Placental epithelial cell (primary cell): ENCODE data around the genes RRAGA and IFNA7.

DNA sequence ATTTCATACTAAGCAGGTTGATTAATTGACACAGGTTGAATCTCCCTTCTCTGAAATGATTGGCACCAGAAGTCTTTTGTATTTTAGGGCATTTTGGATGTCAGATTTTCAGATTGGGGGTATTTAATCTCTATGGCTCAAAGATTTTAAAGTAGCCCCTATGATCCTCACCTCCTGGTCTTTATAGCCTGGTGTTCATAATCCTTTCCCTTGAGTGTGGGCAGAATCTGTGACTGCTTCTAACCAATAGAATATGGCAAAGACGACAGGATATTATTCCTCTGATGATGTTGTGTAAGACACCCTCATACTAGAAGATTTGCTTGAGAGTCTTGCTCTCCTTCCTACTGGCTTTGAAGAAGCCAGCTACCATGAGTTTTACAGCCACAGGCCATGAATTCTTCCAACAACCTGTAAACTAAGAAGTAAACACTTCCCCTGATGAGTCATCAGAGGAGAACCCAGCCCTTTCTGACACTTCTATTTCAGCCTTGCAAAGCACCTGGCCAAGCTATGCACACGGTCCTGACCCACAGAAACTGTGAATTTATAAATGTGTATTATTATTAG lies 288.9 kb upstream of the ADAMTSL1 start:
- CAGE, long polyA plus RNA = no peak

DNA sequence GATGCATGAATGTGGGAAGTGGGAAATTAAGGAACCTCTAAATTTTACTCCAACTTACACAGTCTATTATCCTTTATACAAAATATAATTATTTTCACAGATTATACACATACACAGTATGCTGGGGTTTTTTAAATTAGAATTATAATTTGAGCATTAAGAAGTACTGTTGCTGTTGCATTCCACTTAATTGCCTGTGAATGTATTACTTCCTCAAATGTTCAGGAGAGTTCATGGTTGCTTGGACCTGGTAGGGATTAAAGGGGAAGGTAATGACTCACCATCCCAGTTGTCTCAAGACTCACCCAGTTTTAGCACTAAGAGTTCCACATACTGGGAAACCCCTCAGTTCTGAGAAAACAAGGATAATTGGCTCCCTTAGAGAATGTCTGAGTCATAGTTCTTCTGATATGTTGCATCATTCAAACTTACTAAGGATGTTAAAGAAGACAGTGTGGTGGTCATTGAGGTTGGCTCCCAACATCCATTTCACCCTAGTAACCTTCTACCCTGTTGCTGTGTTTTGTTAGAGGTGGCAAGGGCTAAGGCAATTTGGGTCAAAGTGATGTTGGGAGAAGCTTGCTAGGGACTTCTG lies 80.7 kb upstream of the ADAMTSL1 start:
- CAGE, long polyA plus RNA = no peak

GRCh38 chr9:19049170-19050251 lies at the start of gene RRAGA:
Gene RRAGA, plus strand, starts transcription at chr9:19049427.
- CAGE, long polyA plus RNA = no peak

DNA sequence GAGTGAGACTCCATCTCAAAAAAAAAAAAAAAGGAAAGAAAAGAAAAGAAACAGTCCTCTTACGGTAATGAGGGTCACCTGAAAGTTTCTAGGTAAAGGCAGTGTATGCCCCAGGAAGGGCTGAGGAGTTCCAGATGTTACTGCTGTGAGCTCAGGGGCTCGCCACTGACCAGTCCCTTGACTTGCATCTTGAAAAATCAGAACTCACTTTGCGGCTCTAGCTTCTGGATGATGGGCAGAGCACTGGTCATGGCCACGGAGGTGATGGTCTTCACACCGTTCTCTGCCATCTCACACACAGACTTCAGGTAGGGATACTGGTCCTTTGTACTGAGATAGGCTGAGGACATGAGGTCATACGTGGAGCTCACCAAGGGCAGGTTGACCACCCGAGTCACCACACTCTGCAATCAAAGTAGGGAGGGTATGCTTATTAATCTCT lies 1.4 kb downstream of the PLIN2 start:
- CAGE, long polyA plus RNA = no peak

- CAGE, long polyA plus RNA = no peak
These were observed 34.3 kb upstream of the PLIN2 start for GRCh38 chr9:19161476-19162140.

- CAGE, long polyA plus RNA = no peak
These were observed 6.9 kb upstream of the DENND4C start for GRCh38 chr9:19223553-19224072.

- CAGE, long polyA plus RNA = no peak
These were observed 4.4 kb upstream of the ACER2 start for GRCh38 chr9:19404283-19404841.

GRCh38 chr9:19493288-19493844 lies 84.6 kb downstream of the ACER2 start:
- CAGE, long polyA plus RNA = no peak

DNA sequence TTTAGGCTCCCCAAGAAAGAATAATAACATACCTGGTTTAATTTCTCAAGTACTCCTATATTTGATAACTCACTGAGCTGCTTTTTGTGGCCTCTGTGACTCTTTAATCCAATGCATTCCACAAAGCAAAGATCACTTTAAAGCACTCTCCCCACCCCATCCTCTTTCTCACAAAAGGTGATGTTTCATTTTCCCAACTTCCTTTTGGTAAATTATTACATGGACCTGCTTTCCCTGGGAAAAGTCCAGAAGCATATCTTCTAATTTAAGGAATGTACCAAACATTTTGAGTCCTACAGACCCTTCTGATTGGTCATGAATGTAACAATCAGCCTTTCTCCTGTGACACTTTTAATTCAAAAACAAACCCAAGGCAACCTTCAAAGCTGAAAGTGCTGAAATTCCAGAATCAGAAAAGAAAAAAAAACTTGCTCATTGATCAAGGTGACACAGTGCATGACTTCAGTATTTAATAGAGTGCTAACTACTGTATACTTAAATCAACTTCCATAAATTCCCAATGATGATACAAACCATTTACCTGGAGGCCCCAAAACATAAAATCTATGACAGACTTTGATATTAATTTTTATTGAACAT lies 71.0 kb downstream of the MLLT3 start:
- CAGE, long polyA plus RNA = no peak

DNA sequence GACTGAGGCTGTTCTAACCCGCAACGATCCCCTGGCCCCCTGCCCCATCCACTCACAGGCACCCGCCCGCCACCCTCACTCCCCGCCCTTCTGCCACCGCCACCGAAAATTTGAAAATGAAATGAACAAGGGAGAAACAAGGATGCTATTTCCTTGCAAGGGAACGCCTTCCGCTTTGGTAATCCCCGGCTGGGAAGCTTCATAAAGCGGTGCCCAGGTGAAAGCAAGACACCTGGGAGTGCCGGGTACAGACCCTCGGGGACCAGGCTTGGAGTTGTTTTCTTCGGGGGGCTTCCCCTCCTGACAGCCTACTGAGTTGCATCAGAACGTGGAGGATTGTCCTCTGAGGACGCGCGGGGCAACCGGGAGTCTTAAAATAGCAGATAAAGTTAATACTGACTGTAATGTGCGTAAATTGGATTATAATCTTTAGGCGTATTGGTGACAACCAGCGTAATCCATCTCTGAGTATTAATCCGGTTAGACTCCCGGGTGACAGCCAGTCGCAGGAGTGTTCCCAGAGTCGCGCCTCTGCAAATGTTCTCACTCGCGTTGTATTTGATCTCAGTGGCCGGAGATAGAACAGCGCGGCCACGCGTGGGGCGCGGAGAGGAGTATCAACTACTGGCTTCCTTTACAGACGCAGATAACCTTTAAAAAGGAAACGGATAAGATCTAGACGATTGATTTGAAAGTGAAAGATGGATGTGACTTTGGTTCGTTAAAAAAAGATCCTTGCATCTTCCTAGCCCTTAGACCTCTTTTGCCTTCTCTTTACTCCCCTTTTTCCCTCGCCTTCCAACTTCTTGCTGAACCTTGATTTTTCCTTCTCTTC lies 959 bp upstream of the MLLT3 start:
- CAGE, long polyA plus RNA = no peak

- CAGE, long polyA plus RNA = no peak
These were observed 24.8 kb upstream of the FOCAD start for GRCh38 chr9:20659070-20659831.

DNA sequence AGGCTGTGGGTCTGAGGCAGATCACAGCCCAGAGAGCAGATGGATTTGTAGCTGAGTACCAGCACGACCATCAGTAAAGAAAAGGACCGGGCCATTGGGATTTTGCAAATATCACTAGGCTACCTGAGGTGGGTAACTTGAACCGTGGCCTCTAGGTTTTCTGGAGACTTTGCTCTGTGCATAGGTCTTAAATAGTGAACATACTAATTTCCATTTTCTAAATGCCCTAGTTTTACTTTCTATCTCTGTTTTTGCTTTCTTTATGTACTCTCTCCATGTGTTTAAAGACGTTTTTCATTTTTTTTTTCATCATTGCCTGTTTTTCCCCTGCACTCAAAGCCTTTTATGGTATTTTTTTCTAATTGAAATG lies at the start of gene IFNA7:
Gene IFNA7, minus strand, starts transcription at position 135 of the 370 bp plus-strand sequence.
- CAGE, long polyA plus RNA = no peak

GRCh38 chr9:21564458-21564950 lies 82.4 kb upstream of the IFNE start:
- CAGE, long polyA plus RNA = no peak

DNA sequence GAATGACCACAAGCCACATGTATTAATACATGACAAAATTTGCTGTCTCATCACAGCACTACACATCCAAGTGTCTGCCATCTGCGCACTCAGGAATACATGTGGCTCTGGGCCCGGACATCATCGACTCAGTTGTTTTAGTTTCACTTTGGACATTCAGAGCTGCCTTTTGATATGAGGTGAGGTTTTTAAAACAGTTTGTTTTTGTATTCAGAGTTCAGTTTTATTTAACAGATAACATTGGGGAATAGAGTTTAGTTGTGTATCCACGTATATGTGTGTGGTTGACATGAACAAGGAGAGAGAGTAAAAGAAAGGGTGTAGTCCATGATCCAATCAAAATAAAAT lies 114.1 kb upstream of the MTAP start:
- CAGE, long polyA plus RNA = no peak

GRCh38 chr9:21994217-21994496 lies 14.9 kb downstream of the CDKN2B start:
- CAGE, long polyA plus RNA = no peak

GRCh38 chr9:21995619-21995964 lies 13.5 kb downstream of the CDKN2B start:
- CAGE, long polyA plus RNA = no peak

DNA sequence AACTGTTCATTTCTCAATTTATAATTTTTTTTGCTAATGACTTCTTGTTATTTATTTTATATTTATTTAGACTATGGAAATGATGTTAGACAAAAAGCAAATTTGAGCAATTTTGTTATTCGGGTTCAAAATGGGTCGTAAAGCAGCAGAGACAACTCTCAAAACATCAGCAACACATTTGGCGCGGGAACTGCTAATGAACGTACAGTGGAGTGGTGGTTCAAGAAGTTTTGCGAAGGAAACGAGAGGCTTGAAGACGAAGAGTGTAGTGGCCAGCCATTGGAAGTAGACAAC lies 374.0 kb downstream of the DMRTA1 start:
- CAGE, long polyA plus RNA = no peak

- CAGE, long polyA plus RNA = no peak
These were observed 387.6 kb downstream of the ELAVL2 start for GRCh38 chr9:23438250-23438951.

- CAGE, long polyA plus RNA = no peak
These were observed 4.5 kb downstream of the ELAVL2 start for GRCh38 chr9:23821189-23822236.

DNA sequence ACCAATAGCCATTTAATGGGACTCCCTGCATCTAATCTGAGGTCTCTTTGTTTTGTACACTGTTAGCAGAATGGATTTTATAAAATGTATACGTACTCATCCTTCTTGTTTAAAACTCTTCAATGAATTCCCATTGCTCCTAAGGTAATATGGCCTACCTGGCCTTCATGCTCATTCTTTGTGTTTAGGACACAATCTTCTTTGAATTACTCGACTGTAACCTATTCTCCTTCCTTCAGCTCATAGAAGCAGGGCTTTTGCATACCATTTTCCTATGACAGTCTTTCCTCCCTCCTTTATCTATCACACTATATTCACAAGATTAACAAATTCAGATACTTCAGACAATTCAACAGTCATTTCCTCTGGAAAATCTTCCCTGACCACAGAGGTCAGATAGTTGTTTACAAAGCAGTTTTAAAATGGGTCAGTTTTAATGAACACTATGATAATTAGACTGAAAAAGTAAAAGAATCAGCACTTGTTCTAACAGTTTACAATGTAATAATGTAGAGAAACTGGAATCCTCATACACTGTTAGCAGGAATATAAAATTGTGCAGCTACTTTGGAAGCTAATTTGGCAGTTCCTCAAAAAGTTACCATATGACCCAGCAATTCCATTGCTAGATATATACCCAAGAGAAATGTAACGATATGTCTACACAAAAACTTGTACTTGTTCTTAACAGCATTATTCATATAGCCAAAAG lies 4.3 kb downstream of the CAAP1 start:
- CAGE, long polyA plus RNA = no peak